Measurements from ENCODE around the genes FOXD4L1, DPP10 and C2orf76.

- PRO-cap, result no peak
- RAMPAGE, long total RNA, 4 experiments, result no peak in any of the 4 experiments
Measured at GRCh38 chr2:113438204-113438771, 797 bp downstream of the ZNG1B start.

GRCh38 chr2:113498284-113498941, at the start of gene FOXD4L1:
Gene FOXD4L1, plus strand, starts transcription at chr2:113498665.
- PRO-cap, result no peak
- RAMPAGE, long total RNA, 4 experiments, result no peak in any of the 4 experiments

DNA sequence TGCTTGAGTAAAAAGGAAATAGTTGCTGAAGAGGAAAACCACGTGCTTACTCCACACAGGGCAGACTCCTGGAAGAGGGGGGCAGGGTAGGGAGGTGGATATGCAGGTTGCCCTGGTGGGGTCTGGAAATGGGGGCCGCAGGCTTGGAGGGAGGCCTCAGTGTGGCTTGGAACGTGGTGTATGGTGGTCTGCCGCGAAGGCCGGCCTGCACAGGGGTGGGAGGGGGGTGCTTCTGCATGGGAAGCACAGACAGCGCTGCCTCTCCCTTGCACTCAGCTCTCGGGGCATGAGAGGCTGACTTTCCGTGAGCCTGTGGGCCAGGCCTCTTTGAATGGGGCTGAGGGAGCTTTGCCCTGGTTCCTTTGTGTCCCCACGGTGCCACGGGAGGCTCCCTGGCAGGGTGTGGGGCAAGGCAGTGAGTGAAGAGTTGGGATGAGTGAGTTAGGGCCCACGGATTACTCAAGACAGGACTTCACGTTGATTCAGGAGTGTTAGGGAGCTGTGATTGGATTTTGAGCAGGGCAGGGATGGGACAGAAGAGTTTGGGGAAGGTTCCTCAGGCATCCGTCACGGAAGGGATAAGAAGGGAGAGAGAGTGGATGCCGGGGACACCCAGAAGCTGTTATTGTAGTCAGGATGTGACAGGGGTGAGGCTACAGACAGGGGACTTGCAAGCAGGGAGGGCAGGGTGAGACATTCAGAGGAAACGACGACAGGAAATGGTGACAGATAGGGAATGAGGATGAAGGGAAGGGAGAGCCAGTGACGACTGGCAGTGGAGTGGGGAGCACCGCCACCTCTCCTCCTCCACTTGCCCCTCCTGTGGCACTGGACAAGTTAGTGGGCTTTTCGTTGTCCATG, 35.4 kb upstream of the RABL2A start:
- PRO-cap, result no peak
- RAMPAGE, long total RNA, 4 experiments, result start-site peak on the plus strand in 1 of 4 experiments, centred at position 295 of the sequence, 5 reads per replicate

- PRO-cap, result no peak
- RAMPAGE, long total RNA, 4 experiments, result no peak in any of the 4 experiments
Measured at GRCh38 chr2:113602020-113602431, 25.0 kb upstream of the RABL2A start.

DNA sequence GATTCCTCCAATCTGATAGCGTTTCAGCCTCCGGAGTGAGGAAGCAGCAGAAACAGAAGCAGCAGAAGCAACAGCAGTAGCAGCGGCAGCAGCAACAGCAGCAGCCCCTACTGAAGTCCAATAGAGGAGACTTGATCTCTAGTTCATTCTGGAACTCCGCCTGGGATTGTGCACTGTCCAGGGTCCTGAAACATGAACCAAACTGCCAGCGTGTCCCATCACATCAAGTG, at the start of gene DPP10:
Gene DPP10 (plus strand): TSS at position 55 of the 230 bp plus-strand sequence.
- PRO-cap, result no peak
- RAMPAGE, long total RNA, 4 experiments, result no peak in any of the 4 experiments

DNA sequence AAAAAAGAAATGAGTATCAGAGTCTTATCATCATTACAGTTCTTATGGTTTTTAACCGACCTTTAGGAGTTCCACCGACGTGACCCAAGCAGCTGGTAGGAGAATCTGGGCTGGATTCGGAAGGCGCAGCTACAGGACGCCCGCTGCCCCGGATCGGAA, 718.5 kb downstream of the DPP10 start:
- PRO-cap, result no peak
- RAMPAGE, long total RNA, 4 experiments, result no peak in any of the 4 experiments

GRCh38 chr2:117205332-117205819, 609.1 kb upstream of the DDX18 start:
- PRO-cap, result no peak
- RAMPAGE, long total RNA, 4 experiments, result no peak in any of the 4 experiments

GRCh38 chr2:117835685-117836531, 21.4 kb downstream of the DDX18 start:
- PRO-cap, result no peak
- RAMPAGE, long total RNA, 4 experiments, result no peak in any of the 4 experiments

DNA sequence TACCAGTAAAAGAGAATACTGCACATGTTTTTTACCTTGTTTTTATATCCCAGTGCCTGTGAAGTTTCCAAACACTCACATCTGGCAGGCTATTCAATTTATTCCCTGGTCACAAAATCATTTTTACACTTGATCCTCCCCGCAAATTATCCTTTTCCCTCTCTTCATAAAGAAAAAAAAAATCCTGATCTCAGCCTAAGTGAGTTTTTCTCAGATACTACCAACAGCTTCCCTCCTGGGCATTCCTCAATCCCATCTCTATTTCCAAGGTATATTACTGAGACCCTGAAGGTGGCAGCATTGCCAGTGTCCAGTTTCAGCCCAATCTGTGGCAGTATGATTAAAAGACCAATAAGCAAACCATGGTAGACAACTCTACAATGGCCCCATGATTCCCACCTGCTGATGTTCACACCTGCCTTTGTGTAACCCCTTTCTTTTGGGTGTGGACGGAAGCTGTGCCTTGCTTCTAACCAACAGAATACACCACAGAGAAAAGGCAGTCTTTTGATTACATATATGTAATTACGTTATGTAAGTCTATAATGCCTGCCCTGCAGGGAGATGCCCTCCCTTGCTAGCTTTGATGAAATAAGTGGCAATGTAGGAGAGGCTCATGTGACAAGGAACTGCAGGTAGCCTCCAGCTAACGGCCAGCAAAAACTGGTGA, 45.1 kb downstream of the CCDC93 start:
- PRO-cap, result no peak
- RAMPAGE, long total RNA, 4 experiments, result no peak in any of the 4 experiments

DNA sequence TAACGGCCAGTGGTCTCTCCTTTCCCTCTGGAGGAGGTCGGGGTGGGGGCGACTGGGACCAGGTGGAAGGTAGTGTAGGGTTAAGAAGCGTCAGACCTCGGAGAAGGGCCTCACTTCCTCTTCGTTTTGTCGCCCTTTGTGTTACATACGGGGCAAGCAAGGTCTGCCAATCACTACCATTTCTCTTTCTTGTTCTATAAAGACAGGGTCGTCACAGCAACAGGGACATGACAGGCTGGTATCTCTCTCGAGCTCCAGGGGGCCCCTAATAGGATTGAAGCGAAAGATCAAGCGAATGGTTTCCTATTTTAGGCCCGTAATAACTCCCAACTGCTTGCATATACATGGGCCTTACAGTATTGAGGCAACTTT, 136.7 kb downstream of the INSIG2 start:
- PRO-cap, result no peak
- RAMPAGE, long total RNA, 4 experiments, result no peak in any of the 4 experiments

- PRO-cap, result no peak
- RAMPAGE, long total RNA, 4 experiments, result no peak in any of the 4 experiments
Measured at GRCh38 chr2:118806726-118807850, 40.4 kb downstream of the EN1 start.

DNA sequence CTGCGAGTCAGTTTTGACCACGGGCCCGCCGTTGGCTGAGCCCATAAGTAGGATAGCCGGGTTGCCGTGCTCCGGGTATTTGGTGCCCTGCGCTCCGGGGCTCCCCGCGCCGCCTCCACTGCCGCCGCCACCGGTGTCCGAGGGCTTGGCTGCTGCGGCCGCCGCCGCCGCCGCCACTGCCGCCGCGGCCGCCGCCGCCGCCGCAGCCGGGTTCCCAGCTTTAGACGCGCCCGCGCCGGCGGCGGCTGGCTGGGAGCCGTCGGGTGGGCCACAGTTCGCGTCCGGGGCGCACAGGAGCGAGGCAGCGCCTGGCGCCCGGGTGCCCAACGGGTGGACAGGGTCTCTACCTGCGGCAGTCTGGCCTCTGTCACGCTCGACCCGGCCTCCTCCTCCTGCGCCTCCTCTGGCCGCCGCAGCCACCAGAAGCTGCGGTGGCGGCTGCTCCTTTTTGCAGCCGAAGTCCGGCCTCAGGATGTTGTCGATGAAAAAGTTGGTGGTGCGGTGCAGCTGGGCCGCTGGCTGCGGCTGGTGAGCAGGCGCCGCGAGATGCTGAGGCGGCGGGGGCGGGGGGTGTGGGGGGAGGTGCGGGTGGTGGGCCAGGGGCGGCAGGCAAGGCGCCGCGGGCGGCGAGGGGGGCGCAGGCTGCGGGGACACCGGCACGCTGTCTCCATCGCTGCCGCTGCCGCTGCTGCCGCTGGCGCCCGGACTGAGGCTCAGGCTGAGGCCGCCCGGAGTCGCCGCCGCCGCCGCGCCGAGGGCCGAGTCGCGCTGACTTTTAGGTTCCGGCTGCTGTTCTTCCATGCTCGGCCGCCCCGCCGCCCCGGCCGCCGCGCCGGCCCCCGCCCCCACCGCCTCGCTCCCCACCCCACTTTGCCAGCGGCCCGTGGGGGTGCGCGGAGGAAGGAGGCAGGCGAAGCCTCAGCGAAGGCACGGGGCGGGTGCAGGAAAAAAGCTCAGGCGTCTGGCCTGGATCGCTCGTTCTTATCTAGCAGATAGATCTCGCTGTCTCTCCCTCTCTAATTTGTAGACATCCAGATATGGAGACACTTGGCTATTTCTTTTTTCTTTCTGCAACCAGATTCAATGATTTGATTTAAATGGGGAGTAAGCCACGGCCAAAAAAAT, 719 bp downstream of the EN1 start:
- PRO-cap, result no peak
- RAMPAGE, long total RNA, 4 experiments, result no peak in any of the 4 experiments

- PRO-cap, result no peak
- RAMPAGE, long total RNA, 4 experiments, result no peak in any of the 4 experiments
Measured at GRCh38 chr2:118954264-118955352, 12.6 kb downstream of the MARCO start.

DNA sequence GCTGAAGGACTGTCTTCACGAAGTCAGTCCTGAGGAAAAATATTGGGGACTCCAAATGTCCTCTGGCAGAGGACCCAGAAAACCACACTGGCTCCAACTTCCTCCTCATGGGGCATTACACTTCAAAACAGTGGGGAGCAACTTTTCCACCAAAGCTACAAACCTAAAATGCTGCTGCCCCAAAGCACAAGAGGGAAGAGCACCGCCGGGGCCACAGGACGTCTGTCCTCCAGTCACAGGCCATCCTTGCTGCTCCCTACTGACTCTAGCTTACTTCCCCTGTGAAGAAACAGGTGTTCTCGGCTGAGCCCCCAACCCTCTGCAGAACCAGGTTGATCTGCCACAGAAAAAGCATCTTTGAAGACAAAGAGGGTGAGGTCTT, 40.7 kb downstream of the STEAP3 start:
- PRO-cap, result no peak
- RAMPAGE, long total RNA, 4 experiments, result no peak in any of the 4 experiments

GRCh38 chr2:119293771-119294429, 70.3 kb downstream of the STEAP3 start:
- PRO-cap, result no peak
- RAMPAGE, long total RNA, 4 experiments, result no peak in any of the 4 experiments

DNA sequence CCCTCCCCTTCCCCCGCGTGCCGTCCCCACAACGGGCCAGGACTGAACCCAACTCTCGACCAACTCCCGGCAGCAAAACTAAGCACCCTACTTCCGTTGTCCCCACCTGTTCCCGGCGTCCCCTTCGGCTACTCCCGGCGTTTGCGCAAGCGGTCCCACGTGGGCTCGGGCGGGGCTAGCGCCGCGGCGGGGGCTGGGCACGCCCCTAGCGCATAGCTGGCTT, at the start of gene C2orf76:
Gene C2orf76 (minus strand): TSS at position 151 of the 223 bp plus-strand sequence.
- PRO-cap, result bidirectional peak, plus-strand start outside the sequence, minus-strand start at position 80 of the sequence
- RAMPAGE, long total RNA, 4 experiments, result start-site peak on the minus strand in 4 of 4 experiments, centred at positions 110 to 139 of the sequence, 37 to 505 reads per replicate

GRCh38 chr2:119434976-119435750, 3.5 kb downstream of the TMEM37 start:
- PRO-cap, result no peak
- RAMPAGE, long total RNA, 4 experiments, result no peak in any of the 4 experiments

DNA sequence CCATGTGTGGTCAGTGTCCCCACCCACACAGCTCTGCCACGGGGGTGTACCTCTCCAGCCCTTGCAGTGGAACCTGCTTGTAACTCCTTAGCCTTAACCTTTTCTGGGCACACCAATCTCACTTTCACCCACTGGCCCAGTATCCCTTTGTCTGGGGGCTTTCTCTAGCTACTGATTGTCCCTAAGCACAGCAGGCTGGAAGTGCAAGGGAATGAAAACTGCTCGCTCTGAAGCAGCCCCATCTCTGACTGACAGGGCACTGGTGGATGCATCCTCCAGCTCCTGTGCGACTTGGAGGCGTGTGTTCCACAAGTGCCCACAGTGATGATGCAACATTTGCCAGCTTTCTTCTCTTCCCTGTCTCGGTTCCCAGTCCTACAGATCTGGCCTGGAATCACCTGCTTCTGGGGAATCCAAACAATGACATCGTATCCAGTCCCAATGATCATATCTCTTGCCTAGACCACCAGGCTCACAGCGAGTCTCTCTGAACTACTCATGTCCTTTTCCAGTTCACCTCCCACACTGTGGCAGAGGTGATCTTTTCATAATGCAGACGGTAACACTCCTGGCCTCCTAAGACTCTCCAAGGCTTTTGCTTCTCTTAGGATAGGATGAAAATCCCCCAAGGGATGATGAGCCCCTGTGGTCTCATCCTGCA, 33.5 kb downstream of the SCTR start:
- PRO-cap, result no peak
- RAMPAGE, long total RNA, 4 experiments, result no peak in any of the 4 experiments

- PRO-cap, result no peak
- RAMPAGE, long total RNA, 4 experiments, result no peak in any of the 4 experiments
Measured at GRCh38 chr2:119544725-119545572, 700 bp downstream of the CFAP221 start.

GRCh38 chr2:119579668-119580253, 35.5 kb downstream of the CFAP221 start:
- PRO-cap, result no peak
- RAMPAGE, long total RNA, 4 experiments, result no peak in any of the 4 experiments

All from omental fat pad (tissue), 4 donors.